Cardiac muscle cell (in vitro differentiated cells and primary cell): ENCODE results near the gene UPB1.

- RAMPAGE, long total RNA, result no peak
- RRBS, result no CpG with 5 or more reads among the region's 11 CpGs
Measured at GRCh38 chr22:24243435-24244136, 1.3 kb downstream of the GGT5 start.

DNA sequence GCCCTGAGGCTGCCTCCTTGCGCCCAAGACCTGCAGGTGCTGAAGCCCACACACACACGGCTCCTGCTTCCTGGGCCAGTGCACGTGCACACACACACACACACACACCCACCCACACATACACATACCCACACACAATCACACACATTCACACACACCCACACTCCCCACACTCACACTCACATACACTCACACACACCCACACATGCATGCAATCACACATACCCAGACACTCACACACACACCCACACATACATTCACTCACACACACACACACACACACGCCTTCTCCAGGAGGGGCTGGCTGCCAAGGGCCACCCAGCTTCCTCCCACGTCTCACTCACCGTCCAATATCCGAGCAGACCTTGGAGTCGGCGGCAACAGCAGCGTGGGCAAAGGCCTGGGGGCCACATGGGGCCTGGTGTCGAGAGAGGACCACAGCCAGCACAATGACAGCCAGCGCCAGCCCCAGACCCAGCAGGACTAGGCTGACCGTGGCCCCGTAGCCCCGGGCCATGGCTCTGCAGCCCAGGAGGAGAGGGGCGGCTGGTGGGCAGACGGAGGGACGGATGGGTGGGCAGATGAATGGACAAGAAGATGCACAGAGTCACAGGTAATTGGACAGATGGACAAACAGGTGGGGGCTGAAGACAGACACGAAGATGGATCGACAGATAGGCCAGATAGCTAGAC is 527 bp downstream of the GGT5 start:
- RAMPAGE, long total RNA, result no peak
- RRBS, result no CpG with 5 or more reads among the region's 20 CpGs

DNA sequence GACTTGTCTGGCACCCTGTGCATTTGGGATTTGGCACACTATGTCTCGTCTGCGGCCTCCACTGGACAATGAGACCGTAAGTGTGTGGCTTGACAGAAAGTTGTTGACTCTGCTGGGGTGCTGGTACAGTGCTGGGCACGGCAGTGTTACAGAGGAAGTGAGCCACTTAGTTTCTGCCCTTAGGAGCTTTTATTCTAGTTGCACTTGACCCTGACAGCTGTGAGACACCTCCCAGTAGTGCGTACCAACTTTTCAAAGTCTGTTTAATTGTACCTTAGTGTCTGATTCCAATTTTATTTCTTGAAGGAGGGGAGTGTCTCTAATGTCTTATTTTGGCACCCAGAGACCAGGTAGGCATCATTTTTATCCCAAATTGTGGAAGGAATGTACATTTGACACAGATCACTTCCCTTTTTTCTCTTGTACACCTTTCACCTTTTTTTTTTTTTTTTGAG is 4.5 kb downstream of the SPECC1L start:
- RAMPAGE, long total RNA, result no peak
- RRBS, result no CpG with 5 or more reads among the region's 5 CpGs

- RAMPAGE, long total RNA, result no peak
- RRBS, result no CpG with 5 or more reads among the region's 5 CpGs
Measured at GRCh38 chr22:24289133-24289598, 18.5 kb downstream of the SPECC1L start.

GRCh38 chr22:24325093-24325418 is 54.4 kb downstream of the SPECC1L start:
- RAMPAGE, long total RNA, result no peak
- RRBS, result no CpG with 5 or more reads among the region's 3 CpGs

- RAMPAGE, long total RNA, result no peak
- RRBS, result 86% methylated on average over 2 of the region's 12 CpGs
Measured at GRCh38 chr22:24426501-24427096, 800 bp upstream of the ADORA2A start.

DNA sequence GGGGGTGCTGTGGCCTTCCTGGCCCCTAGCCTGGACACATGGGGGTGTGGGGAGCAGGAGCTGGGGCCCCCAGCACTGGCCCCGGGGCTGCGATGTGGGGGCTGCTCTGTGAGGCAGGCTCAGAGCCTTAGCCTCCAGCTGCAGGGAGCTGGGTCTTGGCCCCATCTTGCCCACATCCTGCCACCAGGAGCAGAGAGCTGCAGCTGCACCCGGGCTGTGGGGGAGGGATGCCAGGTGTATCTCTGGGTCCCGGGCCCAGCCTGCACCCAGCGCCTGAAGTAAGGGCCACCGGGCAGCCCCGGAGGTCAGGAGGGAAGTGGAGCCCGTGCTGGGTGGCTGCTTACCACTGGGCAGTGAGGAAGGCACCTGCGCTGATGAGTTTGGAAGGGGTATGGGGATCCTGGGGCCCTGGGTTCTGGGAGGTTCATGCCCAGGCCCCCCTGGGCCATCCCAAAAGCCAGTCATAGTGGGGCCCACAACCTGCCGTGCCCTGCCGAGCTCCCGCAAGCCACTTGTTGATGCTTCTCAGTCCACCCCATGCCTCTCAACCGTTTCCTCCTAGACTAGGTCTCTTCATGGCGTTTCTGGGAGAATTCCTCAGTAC is 475 bp downstream of the ADORA2A start:
- RAMPAGE, long total RNA, result no peak
- RRBS, result 82% methylated on average over 4 of the region's 14 CpGs

- RAMPAGE, long total RNA, result no peak
- RRBS, result no CpG with 5 or more reads among the region's 8 CpGs
Measured at GRCh38 chr22:24460569-24461134, 33.3 kb downstream of the ADORA2A start.

DNA sequence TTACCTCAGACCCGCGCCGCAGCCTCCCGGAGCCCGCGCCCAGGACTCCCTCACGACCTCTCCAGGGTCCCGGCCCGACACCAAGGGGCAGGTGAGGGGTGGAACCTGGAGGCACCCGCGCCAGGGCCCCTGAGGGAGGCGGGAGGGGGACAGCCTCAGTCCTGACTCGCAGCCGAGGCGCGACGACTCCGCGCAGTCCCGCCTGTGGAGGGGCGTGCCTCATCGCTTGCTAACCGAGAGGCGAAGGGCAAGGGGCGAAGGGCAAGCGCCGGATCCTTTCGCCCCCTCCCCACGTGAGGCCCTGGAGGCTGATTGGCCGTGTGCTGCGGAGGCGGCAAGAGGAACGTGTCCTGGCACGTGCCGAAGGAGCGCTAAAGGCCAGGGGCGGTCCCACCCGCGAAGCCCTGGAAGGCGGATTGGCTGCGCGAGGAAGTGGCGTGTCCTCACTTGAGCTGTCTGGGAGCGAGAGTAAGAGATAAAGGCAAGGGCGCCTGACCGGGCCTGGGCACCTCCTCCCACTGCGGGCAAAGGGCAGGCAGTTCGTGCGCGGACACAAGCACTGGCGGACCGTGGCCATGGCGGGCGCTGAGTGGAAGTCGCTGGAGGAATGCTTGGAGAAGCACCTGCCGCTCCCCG is at the start of gene UPB1:
UPB1 (plus strand) TSS at position 504 of the 636 bp plus-strand sequence.
- RAMPAGE, long total RNA, result no peak
- RRBS, result 8% methylated on average over 8 of the region's 57 CpGs

- RAMPAGE, long total RNA, result no peak
- RRBS, result no CpG with 5 or more reads among the region's 25 CpGs
Measured at GRCh38 chr22:24500127-24500934, 5.2 kb downstream of the UPB1 start.

GRCh38 chr22:24578021-24579122 is 14.5 kb downstream of the LRRC75B start:
- RAMPAGE, long total RNA, result no peak
- RRBS, result no CpG with 5 or more reads among the region's 8 CpGs

DNA sequence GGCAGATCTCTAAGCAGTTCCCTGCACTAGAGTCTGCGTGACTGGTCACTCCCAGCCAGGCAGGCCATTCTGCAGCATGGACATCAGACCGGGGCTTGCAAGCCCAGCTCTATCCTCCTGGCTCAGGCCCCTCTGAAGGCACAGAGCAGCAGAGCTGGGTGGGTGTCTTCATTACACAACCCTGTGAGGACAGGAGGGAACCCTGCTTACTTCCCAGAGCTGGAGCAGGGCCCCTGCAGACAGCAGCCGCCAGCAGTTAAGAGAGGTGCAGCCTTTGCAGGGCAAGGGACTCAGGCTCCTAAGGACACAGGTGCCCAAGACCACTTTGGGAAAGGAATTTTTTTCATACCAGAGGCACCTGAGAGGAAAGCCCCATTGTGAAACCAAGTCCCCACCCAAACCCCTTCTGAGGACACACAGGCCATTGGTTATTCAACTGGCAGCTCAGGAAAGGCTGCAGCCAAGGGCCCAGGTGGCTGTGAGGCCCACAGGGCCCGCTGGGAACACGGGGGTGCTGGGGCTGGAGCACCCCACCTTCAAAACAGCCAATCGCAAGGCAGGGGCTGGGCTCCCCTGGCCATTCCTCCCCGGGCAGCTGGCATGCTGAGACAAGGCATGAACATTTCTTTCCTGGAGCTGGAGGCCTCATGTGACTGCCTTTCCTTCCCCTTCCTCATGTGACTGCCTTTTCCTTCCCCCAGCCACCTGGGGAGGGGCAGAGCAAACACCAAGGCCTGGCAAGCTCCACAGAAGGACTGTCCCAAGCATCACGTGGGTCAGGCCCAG is 77.0 kb downstream of the PIWIL3 start:
- RAMPAGE, long total RNA, result no peak
- RRBS, result no CpG with 5 or more reads among the region's 8 CpGs

GRCh38 chr22:24810361-24810767 is 4.4 kb downstream of the SGSM1 start:
- RAMPAGE, long total RNA, result no peak
- RRBS, result no CpG with 5 or more reads among the region's 6 CpGs

DNA sequence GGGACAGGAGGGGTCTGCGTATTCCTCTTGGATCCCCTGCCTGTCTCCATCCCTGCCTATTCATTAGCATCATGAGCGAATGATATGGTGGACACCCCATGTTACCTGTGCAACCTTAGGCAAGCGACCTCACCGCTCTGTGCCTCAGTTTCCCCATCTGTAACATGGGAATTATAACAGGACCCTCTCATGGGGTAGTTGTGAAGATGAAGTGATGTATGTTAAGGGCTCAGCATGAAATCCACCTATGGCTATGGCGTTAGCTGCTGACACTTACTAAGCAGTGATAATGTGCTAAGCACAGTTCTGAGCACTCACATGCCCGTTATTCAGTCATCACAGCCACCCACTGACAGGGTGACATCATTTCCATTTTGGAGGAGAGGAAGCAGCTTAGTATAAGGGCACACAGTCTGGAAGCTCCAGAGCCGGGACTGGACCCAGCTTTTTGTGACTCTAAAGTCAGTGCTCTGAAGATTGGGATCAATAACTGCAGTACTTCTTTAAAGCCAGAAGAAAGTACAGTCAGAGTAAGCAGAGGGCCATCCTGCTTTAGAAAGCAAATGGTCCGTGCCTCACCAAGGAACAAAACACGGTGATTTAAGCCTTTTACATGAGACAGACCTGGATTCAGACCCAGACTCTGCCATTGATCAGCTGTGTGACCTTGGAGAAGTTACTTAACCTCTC is 61.3 kb downstream of the SGSM1 start:
- RAMPAGE, long total RNA, result no peak
- RRBS, result no CpG with 5 or more reads among the region's 9 CpGs

GRCh38 chr22:24943019-24943546 is 3.4 kb downstream of the LHFPL7 start:
- RAMPAGE, long total RNA, result no peak
- RRBS, result no CpG with 5 or more reads among the region's 9 CpGs

- RAMPAGE, long total RNA, result no peak
- RRBS, result no CpG with 5 or more reads among the region's 12 CpGs
Measured at GRCh38 chr22:25052026-25052817, 99.7 kb downstream of the KIAA1671 start.

GRCh38 chr22:25068764-25069320 is 116.3 kb downstream of the KIAA1671 start:
- RAMPAGE, long total RNA, result no peak
- RRBS, result no CpG with 5 or more reads among the region's 8 CpGs

- RAMPAGE, long total RNA, result no peak
- RRBS, result no CpG with 5 or more reads among the region's 3 CpGs
Measured at GRCh38 chr22:25071304-25071646, 118.8 kb downstream of the KIAA1671 start.

- RAMPAGE, long total RNA, result no peak
- RRBS, result 7% methylated on average over 2 of the region's 15 CpGs
Measured at GRCh38 chr22:25111661-25112076, 88.0 kb upstream of the CRYBB3 start.

GRCh38 chr22:25131997-25132559 is 67.6 kb upstream of the CRYBB3 start:
- RAMPAGE, long total RNA, result no peak
- RRBS, result no CpG with 5 or more reads among the region's 7 CpGs